ENCODE results near the gene EFEMP1.

DNA sequence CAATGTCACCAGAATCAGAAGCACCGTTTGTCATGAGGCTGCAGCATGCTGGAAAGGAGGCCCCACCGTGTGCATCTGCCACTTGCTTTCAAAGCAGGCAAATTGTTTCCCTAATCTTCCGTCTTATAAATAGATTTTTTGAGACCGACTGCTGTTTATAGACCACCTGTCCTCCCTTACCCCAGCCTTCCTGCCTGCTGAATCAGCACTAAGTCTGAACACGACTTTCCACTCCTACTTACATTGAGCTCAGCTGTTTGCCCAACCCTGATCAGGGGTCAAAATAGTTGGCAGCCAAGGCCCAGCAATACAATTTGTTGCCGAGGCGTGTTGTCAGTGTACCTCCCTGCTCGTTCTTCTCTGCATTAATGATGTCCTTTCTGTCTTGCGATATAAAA, 156.5 kb downstream of the EML6 start:
- PRO-cap = no peak

DNA sequence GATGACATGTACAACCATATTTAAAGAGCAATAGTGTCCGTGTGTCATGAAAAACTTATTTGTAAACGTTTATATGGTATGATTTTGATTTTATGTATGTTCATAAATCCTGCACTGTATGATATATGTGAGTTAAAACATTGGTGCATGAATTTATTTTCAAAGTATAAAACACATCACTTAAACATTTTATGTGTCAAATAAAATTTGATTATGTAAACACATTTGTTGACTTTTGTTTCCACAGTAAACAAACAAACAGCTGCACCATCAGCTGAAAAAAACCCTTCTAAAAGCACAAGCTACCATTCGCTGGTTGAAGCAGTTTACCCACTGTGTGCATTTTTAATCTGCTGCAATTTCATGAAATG, 78.5 kb downstream of the RTN4 start:
- PRO-cap = no peak

DNA sequence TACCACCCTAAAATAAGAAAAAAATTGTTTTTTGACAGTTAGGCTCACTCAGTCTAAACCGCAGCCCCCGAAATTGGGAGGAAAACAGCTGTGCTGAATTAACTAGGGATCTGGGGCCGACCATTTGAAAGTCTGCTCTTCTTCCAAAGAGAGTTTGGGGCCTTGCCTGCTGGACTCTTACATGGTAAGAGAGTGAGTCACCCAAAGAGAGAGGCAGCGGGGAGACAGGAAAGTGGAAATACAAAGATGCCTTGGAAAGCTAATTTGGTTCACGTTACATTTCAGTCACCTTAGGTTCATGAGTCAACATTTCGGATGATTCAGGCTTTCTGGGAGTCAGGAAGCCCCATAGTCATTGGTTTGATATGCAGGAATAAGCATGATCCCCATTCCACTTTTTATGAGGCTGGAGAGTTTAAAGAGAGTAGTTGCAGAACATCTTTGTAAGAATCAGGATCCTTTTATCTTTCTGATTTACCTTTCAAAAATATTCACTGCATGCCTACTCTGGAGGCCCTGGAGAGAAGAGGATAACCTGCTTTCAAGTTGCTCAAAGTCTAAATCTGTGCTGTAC, 910 bp upstream of the RTN4 start:
- PRO-cap = bidirectional peak, plus-strand start at position 355 of the sequence, minus-strand start at position 112 of the sequence

GRCh38 chr2:55134388-55134862, 84.2 kb upstream of the RTN4 start:
- PRO-cap = no peak

DNA sequence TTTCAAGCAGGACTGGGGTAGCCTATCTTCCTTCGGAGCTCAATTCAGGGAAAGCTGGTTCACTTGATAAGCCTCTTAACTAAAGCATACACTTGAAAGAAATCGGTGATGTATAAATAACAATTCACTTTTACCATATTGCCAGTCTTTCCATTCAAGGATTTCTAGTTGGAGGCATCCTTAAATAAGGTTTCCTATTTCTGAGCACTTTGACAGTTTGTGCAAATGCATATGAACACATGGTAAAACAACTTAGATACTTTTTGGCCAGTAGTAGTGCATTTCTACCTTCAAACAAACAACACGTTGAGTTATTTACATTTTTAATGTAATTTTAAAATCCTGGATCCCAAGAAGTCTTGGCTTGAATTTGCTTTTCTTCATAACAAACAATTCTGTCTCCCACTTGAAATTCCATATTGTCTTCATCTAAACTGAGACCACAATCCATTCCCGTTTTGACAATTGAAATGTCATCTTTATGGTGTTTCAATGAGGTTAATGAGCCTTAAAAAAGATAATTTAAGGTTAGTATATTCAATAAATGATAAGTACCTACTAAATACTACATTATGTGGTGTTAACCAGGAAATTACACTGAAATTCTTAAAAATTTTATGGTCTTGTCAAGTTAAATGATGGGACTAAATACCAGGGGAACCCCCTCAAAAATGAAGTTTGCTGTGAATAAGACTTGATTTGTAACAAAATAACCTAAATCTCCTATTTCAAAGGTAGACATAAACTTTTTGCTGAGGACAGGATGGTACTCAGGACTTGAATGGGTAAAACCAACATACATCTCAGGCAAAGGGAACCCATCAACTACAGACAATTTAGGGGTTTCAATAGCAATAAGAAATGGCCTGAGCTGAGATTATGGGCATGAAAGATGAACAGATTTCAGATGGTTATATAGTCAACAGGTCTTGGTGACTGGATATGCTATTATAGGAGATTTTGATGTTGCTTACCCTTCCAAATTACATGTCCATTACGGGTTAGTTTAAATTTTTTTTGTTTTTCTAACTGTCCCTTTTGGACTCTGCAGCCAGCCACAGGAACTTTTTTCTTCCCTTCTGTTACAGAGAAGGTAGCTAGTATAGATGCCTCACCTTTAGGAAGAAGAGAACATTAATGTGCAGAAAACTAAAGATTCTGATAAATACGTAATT, 4.2 kb downstream of the RPS27A start:
- PRO-cap = no peak

- PRO-cap = no peak
Measured at GRCh38 chr2:55357195-55357928, 62.3 kb downstream of the CCDC88A start.

GRCh38 chr2:55409011-55409814, 10.4 kb downstream of the CCDC88A start:
- PRO-cap = no peak

GRCh38 chr2:55420957-55421234, 1.2 kb upstream of the CCDC88A start:
- PRO-cap = no peak

- PRO-cap = no peak
Measured at GRCh38 chr2:55625948-55626733, 8.7 kb upstream of the PPP4R3B start.

DNA sequence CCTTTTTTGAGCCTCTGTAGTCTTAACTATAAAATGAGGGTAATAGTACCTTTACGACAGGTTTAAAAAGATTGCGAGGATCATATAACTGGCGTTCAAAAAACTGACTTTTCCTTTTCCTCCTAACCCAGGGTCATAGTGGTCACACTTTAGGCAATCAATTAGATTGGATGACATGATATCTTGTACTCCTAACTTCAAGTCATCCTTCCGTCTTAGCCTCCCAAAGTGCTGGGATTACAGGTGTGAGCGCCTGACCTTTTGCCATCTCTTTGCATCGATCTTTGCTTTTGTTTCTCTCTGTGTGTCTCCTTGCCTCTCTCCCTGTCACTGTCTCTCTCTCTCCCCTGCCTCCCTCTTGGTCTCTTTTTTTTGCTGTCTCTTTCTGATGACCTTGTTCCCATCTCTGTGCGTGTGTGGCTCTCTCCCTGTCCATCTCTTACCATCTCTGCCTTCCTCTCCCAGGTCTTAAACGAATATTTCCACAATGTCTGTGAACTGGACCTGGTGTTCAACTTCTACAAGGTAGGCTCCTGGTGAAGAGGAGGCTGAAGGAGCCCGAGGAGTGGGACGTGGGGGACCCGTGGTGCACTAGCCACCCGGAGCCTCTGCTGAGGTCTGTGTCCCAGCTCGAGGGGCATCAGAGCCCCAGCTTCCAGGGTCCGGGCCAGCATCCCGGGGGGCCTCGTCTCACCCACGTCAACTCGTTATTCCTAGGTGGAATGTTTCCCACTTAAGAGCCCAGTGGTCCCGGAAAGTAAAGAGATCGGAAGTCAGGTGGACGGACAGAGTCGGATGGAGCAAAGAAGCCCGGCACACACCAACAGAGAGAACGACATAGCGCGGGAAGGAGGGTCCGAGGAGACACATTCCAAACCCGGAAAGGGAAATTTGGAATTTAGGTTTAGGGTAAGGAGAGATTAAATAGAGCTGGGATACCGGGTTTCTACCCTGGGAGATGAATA, 725 bp downstream of the PNPT1 start:
- PRO-cap = no peak

GRCh38 chr2:55923625-55924228, at the start of gene EFEMP1:
EFEMP1 (minus strand) TSS chr2:55923782.
- PRO-cap = bidirectional peak, plus-strand start at chr2:55923903, minus-strand start at chr2:55923782

- PRO-cap = unidirectional peak, minus-strand start at chr2:55954829
Measured at GRCh38 chr2:55954636-55954917, 31.0 kb upstream of the EFEMP1 start.

GRCh38 chr2:58047395-58047692, 738 bp downstream of the VRK2 start:
- PRO-cap = unidirectional peak, minus-strand start at chr2:58047446; bidirectional peak, plus-strand start at chr2:58047443, minus-strand start at chr2:58047446

GRCh38 chr2:58448006-58448474, 206.9 kb upstream of the FANCL start:
- PRO-cap = no peak

- PRO-cap = no peak
Measured at GRCh38 chr2:59321885-59322343, 1080.8 kb upstream of the FANCL start.

DNA sequence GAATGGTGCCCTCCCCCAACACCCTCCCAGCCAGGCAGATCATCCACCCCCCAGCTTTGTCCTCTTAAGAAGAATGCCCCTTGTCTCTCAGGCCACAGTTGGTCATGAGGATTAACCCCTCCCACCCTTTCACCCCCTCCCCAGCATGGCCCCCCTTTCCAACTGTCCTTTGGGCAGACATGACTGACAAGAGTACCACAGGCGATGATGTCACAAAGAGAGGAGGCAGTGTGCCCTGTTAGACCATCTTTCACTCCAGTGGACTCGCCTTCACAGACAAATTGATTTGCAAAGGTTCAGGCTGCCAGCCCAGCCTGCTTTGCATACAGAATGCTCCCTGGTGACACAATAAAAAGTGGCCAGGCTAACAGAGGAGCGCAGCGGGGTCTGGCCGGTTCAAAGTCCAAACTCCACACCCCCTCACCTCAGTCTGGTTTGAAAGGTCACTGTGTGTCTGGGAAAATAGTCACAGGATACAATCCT, 237.1 kb downstream of the BCL11A start:
- PRO-cap = bidirectional peak, plus-strand start at position 378 of the sequence, minus-strand start at position 260 of the sequence

DNA sequence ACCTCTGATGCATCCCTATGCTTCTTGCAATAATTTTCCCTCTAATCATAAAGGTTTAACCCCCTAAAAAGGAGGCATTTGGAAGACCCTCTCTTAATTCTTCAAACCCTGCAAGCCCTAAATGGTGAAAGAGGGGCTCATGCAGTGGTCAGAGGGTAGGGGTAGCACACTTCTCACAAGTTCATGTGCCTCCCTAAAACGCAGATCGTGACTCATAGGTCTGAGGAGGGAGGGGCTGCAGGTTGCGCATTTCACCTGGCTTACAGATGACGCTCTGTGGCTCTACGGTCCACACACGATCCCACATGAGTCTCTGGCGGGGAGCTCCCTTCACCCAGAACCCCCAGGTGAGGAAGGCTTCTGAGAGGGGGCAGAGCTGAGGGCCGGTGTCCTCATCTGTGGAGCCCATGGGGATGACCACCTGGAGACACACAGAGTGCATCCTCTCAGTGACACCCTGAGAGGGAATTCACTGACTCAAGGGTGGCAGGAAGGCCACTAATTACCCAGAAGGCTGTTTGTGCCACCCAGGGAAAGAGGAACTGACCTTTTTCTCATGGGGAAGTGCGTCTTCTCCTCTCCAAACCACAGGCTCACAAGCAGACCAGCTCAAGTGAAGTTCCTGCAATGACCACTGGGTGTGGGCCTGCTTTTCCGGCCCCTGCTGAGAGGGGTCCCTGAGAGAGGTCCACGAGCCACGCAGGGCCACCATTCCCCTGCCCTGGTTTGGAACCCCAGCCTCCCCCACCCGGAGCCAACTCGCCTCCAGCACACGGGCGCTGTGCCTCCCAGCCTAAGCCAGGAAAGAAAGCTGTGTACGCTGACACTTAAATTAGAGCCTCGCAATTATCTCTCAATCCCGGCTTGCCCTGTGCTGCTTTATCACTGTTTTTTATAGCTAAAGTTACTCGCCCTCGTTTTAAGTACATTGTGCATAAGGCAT, 114.2 kb downstream of the BCL11A start:
- PRO-cap = unidirectional peak, plus-strand start at position 265 of the sequence; bidirectional peak, plus-strand start at position 667 of the sequence, minus-strand start at position 459 of the sequence

- PRO-cap = no peak
Measured at GRCh38 chr2:60478586-60479383, 74.7 kb downstream of the BCL11A start.

DNA sequence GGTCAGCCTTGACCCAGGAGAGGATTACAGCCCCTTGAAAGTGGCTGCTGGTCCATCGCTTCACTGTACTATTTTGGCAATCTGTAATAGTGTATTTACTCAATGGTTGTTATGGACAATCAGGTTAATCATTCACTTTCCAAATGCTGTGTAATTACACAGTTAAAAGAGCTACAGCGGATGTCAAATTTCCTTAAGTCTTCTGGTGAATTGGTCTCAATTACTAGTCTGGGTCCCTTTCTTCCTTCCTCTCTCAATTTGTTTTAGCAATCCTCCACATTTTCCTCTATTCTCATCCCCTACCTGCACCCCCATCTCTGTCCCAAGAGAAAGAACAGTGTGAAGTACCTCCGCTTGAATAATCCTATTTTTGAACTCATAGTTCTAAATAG, 72.9 kb downstream of the BCL11A start:
- PRO-cap = no peak

GRCh38 chr2:60804396-60804864, 48.4 kb downstream of the PAPOLG start:
- PRO-cap = no peak